Testis (tissue), 5 donors: ENCODE data around the genes CD101, TTF2, VTCN1 and HSD3B1.

DNA sequence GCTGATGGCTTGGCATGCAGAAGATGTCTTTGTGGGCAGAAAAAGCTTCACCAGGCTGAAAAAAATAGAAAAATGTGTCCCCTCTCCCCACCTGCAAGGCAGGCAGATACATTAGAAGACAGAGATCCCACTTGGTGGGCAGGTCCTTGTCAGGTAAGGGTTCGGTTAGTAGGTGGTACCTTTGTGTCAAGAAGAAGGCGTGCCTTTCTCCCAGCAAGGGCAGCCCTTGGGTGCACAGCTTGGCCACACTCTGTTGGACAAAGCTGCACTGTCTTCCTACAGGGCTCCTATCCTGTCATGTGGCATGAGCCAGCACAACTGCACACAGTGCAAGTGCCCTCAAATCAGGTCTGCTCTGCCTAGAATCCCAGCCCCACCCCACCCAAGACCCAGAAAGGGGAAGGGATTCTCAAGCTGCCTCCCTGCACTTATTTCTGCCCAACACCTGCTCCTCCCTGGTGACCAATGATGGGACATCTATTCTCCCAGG lies 42.8 kb upstream of the IGSF3 start:
- PRO-cap, 3 experiments = no peak in any of the 3 experiments
- RAMPAGE, long total RNA, 2 experiments = no peak in any of the 2 experiments
- RRBS = no CpG with 5 or more reads among the region's 2 CpGs

- PRO-cap, 3 experiments = no peak in any of the 3 experiments
- RAMPAGE, long total RNA, 2 experiments = no peak in any of the 2 experiments
- RRBS = no CpG with 5 or more reads among the region's 13 CpGs
Observed at GRCh38 chr1:116755652-116756499, 1.6 kb downstream of the CD2 start.

DNA sequence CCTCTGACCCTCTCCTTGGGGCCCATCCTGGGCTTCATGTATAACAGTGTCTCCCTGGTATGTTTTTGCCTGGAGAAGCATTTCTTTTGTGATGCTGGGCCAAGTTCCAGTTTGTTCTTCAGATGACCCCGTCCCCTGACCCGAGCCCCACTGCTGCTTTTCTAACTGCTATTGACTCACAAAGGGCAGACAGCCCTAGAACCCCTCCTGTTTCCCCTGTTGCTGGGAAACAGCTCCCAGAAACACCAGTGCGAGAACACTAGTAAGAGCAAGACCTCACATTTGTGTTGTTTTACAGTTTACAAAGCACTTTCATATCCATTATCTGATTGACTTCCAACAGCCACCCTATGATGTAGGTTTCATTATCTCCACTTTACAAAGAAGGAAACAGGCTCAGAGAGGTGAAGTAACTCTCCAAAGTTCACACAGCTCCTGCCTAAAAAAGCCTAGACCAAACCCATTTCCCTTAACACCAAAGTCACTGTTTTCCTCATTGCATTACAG lies 9.1 kb downstream of the CD2 start:
- PRO-cap, 3 experiments = peak in 2 of 3 experiments; most common plus-strand start position 248 of the sequence (in 2); most common minus-strand start position 137 of the sequence (in 2)
- RAMPAGE, long total RNA, 2 experiments = no peak in any of the 2 experiments
- RRBS = no CpG with 5 or more reads among the region's 3 CpGs

DNA sequence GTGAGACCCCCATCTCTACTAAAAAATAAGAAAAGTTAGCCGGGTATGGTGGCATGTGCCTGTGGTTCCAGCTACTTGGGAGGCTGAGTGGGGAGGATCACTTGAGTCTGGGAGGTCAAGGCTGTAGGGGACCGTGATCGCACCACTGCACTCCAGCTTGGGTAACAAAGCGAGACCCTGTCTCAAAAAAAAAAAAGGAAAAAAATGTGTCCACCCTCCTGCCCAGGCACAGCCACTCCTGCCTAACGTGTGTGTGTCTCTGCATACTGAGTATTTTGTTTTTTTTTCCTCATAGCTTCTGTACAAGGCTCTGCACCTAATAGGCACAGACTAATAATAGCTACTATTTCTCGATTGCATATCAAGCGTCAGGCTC lies 4.8 kb downstream of the PTGFRN start:
- PRO-cap, 3 experiments = no peak in any of the 3 experiments
- RAMPAGE, long total RNA, 2 experiments = no peak in any of the 2 experiments
- RRBS = no CpG with 5 or more reads among the region's 7 CpGs

GRCh38 chr1:116914946-116915770 lies 5.4 kb downstream of the PTGFRN start:
- PRO-cap, 3 experiments = no peak in any of the 3 experiments
- RAMPAGE, long total RNA, 2 experiments = no peak in any of the 2 experiments
- RRBS = no CpG with 5 or more reads among the region's 12 CpGs

DNA sequence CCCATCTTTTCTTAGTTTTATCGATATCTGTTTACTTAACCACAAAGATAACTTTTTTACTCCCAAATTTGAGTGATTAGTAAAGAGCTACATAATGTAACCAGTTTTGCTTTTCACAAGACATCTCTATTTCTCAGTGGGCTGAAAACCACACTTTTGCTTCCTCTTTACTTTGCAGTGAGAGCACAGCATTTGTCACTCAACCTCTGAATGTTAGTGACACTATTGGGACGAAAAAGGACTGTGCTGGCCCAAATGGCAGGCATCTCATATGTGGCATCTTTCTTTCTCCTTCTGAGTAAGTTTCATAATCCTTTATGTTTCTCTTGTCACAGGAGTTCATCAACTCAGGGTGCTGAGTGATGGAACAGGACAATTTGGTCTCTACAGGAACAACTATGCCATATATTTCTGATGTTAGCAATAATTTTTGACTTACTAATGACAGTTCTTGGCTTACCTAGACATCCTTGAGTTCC lies at the start of gene CD101:
TSS of gene CD101 (plus strand) at position 198 of the 479 bp plus-strand sequence.
- PRO-cap, 3 experiments = no peak in any of the 3 experiments
- RAMPAGE, long total RNA, 2 experiments = no peak in any of the 2 experiments
- RRBS = no CpG with 5 or more reads among the region's 2 CpGs

GRCh38 chr1:117060223-117060963 lies at the start of gene TTF2:
Gene TTF2, plus strand, starts transcription at chr1:117060326.
- PRO-cap, 3 experiments = peak in 3 of 3 experiments; most common plus-strand start chr1:117060339 (in 1)
- RAMPAGE, long total RNA, 2 experiments = start-site peak on the plus strand in 2 of 2 experiments, at chr1:117060322-117060349 at its widest, 21 to 333 reads per replicate
- RRBS = under 1% methylated on average over 12 of the region's 36 CpGs

- PRO-cap, 3 experiments = no peak in any of the 3 experiments
- RAMPAGE, long total RNA, 2 experiments = no peak in any of the 2 experiments
- RRBS = no CpG with 5 or more reads among the region's 4 CpGs
Observed at GRCh38 chr1:117061748-117062697, 1.9 kb downstream of the TTF2 start.

DNA sequence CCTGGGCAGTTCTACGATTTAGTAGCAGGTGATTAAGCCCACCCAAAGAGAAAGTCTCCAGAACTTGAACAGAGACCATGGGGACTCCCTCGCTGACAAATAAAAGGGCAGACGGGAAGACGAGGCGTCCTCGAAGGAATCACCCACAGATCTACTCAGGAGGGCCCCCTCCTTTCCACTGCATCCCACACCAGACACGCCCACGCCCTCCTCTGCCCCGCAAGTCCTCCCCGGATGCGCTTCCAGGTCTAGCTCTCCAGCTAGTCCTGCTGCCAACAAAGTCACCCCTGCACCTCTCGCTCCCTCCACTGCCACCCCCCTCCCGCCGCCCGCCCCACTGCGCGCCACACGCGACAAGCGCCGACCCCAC lies 328 bp downstream of the TRIM45 start:
- PRO-cap, 3 experiments = no peak in any of the 3 experiments
- RAMPAGE, long total RNA, 2 experiments = no peak in any of the 2 experiments
- RRBS = no CpG with 5 or more reads among the region's 21 CpGs

DNA sequence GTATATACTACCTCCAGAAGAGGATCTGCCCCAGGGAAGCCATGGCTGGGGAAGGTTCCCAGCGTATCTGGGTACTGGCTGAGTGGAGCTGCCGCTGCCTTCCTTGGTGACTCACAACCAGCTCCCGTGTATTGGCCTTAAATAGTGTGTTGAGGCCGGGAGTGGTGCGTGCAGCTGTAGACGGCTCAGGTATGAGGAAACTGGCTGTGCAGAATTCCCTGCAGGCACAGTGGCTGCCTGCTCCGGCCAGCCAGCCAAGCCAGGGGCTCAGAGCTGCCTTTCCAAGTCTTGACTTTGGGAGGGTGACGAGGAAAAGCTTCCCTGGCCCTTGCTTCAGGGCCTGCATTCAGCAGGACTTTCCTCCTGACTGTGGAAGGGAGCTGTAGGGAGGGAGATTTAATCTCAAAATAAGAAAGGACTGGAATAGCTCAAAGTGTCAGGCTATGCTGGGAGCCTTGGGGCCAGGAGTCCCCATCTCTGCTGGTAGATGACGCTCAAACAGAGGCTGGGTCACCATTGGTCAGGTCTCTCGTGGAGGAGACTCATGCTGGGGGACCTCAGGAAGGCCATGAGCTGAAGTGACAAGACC lies at the start of gene VTCN1:
TSS of gene VTCN1 (minus strand) at position 115 of the 589 bp plus-strand sequence.
- PRO-cap, 3 experiments = no peak in any of the 3 experiments
- RAMPAGE, long total RNA, 2 experiments = no peak in any of the 2 experiments
- RRBS = 79% methylated on average over 4 of the region's 10 CpGs

DNA sequence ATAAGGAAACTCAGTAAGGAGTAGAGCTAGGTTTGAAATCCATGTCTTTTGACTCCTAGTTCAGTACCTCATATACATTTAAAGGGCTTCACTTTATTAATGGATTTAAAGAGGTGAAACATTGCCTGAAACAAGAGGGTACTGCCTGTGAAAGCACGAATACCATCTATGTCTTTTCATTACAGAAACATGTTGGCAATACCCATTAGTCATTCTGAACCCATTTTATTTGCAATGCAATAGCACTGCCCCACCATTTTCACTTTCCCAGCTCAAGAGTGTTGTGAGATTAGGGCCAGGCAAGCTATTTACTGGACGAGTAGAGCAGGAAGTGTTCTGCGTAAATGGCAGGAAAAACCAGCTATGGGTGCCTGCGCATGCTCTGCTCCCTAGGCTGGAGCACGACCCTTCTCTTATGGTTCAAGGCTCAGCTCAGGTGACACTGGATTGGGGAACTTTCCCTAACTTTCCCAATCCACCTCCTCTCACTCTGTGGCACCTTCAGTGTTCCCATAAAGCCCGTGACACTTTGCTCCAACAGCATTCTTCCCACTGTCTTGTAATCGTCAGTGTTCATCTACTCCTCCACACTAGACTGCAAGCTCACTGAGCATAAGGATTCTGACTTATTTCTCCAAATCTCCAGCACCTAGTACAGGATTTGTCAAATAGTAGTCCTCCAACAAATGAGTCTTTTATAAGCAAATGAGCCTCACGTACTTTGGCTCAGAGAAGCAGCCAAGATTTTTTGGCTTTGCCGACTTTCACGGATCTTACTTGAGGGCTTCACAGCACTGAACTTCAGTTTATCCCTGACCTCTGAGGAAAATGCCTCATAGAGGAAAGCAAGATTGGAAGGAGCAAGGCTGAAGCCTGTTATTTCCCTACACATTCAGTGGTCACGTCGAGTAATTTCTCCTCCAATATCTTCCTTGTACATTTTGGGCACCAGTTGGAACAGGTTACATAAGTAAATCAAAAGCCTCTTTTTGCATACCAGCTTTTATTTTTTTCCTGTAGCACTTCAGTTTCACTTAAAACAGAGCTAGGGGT lies 3.5 kb upstream of the MAN1A2 start:
- PRO-cap, 3 experiments = no peak in any of the 3 experiments
- RAMPAGE, long total RNA, 2 experiments = no peak in any of the 2 experiments
- RRBS = no CpG with 5 or more reads among the region's 12 CpGs

DNA sequence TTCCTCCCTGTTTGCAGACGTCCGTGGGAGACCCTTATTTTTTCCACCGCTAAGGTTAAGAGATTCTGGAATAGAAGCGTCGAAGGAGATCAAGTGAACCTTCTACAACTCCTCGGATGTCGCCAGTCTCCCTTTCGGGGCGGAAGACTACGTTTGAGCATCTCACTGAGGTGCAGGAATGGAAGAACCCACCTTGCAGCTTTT lies 325 bp downstream of the MAN1A2 start:
- PRO-cap, 3 experiments = no peak in any of the 3 experiments
- RAMPAGE, long total RNA, 2 experiments = no peak in any of the 2 experiments
- RRBS = no CpG with 5 or more reads among the region's 10 CpGs

- PRO-cap, 3 experiments = no peak in any of the 3 experiments
- RAMPAGE, long total RNA, 2 experiments = no peak in any of the 2 experiments
- RRBS = no CpG with 5 or more reads among the region's 5 CpGs
Observed at GRCh38 chr1:117541054-117541428, 64.8 kb upstream of the TENT5C start.

GRCh38 chr1:117651400-117652050 lies 45.7 kb downstream of the TENT5C start:
- PRO-cap, 3 experiments = no peak in any of the 3 experiments
- RAMPAGE, long total RNA, 2 experiments = no peak in any of the 2 experiments
- RRBS = no CpG with 5 or more reads among the region's 4 CpGs

DNA sequence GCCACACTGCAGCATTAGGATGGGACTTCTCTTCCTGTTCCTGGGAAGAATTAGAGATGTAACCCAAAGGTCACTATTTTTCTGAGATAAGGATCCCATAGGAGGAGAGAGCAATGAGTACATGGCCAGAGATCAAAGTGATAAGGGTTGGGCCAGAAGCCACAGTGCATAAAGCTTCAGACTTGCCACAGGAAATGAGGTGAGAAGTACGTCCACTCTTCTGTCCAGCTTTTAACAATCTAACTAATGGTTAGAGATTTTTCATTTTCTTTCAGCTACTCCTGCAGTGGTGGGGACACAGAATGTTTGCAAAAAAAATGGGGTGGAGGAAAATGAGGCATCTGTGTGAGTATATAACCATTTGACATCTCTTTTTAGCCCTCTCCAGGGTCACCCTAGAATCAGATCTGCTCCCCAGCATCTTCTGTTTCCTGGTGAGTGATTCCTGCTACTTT lies at the start of gene HSD3B1:
TSS of gene HSD3B1 (plus strand) at position 197 of the 455 bp plus-strand sequence.
- PRO-cap, 3 experiments = no peak in any of the 3 experiments
- RAMPAGE, long total RNA, 2 experiments = no peak in any of the 2 experiments
- RRBS = no CpG with 5 or more reads among the region's 1 CpG

GRCh38 chr1:119679133-119679572 lies 31.1 kb upstream of the ZNF697 start:
- PRO-cap, 3 experiments = no peak in any of the 3 experiments
- RAMPAGE, long total RNA, 2 experiments = no peak in any of the 2 experiments
- RRBS = no CpG with 5 or more reads among the region's 1 CpG

DNA sequence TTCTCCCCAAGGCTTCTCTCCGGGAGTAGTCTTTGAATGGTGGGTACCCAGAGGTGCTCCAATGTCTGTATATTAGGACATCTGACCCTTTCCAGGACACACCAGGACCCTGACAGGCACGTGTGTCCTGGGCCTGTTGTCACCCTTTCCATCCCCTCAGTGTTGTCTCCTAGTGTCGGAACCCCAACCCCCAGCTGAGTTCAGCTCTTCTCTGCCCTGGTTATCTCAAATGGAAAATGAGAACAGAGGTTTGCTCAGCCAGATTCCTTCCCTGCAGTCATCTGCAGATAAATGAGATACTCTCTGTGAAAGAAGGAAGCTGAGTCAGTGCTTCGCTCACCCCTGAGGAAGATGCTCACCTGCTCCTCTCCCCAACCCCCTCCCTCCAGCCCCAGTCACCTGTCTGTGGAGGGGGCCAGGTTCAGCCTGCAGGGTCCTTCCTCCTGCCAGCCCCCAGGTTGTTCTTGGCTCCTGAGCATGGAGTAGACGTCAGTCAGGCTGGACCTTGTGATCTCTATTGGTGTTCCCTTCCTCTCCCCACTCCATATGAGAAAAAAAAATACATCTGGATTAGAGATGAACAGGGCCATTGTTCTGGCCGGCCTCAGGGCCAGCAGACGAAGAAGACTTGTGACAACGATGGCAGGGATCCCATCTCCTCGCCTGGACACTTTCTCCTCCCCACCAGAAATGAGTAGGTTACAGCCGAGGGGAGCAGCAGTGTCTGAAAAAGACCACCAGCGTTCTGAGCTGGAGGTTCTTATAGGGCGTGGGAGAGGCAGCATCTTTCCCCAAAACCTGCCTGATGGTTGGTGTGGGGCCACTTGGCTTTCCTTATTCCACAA lies 20.9 kb downstream of the PHGDH start:
- PRO-cap, 3 experiments = peak in 3 of 3 experiments; most common plus-strand start position 633 of the sequence (in 2); most common minus-strand start position 460 of the sequence (in 2)
- RAMPAGE, long total RNA, 2 experiments = start-site peak on the minus strand in 2 of 2 experiments, centred at positions 492 to 507 of the sequence, 14 to 15 reads per replicate
- RRBS = no CpG with 5 or more reads among the region's 12 CpGs

GRCh38 chr1:119737167-119737832 lies 25.6 kb downstream of the PHGDH start:
- PRO-cap, 3 experiments = peak in 3 of 3 experiments; most common plus-strand start chr1:119737623 (in 2); most common minus-strand start chr1:119737449 (in 1)
- RAMPAGE, long total RNA, 2 experiments = no peak in any of the 2 experiments
- RRBS = 60% methylated on average over 4 of the region's 15 CpGs

DNA sequence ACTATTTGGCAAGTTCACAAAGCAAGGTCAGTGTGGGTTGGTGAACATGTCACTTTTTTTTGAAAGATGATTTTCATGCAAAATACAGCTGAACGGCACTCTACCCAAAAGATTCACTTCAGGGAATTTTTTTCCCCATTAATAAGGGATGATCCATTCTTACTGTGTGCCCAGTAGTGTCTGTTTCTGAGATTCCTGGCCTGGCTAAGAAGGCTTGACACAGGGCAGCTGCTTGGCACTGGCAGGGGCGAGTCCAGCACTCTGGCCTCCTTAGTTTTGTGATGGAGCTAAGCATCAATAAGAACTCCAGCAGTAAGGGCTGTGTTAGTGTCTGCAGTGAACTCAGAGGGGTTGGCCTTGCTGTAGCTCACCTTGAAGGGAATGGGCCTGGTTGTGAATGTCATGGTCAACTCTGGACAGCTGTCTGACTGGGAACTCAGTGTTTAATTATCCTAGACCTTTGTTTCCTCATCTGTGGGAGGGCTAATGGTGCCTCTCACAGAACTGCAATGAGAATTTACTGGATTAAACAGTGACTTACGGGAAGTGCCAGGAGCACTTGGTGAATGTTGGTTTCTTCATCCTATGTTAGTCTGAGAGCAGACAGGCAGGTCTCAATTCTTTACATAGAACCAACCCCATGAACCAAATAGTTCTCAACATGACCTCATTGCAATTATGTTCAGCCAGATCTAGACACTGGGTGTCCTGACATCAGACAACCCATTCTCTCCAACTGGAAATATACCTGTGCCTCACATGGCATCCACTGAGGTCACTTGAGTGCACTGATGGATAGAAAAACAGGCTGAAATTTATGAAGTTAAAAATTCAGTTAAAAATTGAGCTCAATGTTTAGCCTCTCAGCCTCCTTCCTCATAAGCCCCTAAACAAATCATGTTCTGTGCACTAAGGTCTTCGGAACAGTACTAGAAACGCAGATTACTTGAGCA lies 23.7 kb downstream of the HMGCS2 start:
- PRO-cap, 3 experiments = no peak in any of the 3 experiments
- RAMPAGE, long total RNA, 2 experiments = no peak in any of the 2 experiments
- RRBS = no CpG with 5 or more reads among the region's 5 CpGs

DNA sequence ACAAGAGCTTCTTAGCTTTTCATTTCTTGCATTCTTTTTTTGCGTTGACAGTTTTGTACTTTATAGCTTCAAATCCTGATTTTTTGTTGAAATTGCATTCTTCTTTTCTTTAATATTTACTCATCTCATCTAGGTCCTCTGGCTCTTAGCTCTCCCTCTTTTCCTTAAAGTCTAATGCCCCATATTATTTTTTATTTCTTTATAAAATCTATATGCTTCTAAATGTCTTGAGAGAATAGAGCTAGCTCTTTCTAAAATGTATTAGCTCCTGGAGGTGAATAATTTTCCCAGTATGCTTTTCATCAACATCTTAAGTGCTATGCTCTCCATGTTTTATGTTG lies 17.4 kb downstream of the ADAM30 start:
- PRO-cap, 3 experiments = no peak in any of the 3 experiments
- RAMPAGE, long total RNA, 2 experiments = no peak in any of the 2 experiments
- RRBS = no CpG with 5 or more reads among the region's 1 CpG